SEM (cell line): Measurements from ENCODE around the gene SLC5A11.

DNA sequence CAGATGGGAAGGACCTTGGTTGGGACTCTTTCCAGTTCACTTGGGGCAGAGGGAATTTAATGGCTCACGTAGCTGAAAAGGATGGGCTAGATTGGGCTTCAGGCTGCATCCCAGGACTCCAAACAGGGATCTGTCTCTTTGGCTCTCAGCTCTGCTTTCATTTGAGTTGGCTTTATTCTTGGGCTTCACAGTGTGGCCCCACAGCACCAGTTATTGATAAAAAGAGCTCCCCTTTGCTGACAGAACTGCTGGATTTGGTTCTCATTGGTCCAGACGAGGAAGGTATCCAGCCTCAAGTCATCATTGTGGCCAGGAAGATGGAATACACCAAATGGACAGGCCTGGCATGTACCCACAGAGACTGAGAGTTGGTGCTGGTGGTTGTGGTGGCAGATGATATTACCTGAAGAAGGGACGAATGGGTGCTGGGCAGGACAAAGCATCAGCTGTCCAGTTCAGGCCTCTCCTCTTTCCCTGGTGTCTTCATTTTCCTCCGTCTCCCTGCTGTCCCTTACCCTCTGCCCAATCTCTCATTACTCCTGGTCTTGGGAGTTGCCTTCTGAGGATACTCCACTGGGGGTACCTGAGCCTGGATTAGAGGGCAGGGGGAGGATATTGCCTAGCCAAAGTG lies 9.4 kb upstream of the PLK1 start:
- PRO-cap = no peak

GRCh38 chr16:23689076-23689595 lies 10.4 kb downstream of the PLK1 start:
- PRO-cap = no peak

- PRO-cap = no peak
Measured at GRCh38 chr16:23764605-23765015, 9.8 kb downstream of the CHP2 start.

GRCh38 chr16:23836403-23837500 lies 969 bp downstream of the PRKCB start:
- PRO-cap = no peak

GRCh38 chr16:23840168-23840801 lies 4.5 kb downstream of the PRKCB start:
- PRO-cap = no peak

- PRO-cap = no peak
Measured at GRCh38 chr16:23859464-23859959, 23.7 kb downstream of the PRKCB start.

DNA sequence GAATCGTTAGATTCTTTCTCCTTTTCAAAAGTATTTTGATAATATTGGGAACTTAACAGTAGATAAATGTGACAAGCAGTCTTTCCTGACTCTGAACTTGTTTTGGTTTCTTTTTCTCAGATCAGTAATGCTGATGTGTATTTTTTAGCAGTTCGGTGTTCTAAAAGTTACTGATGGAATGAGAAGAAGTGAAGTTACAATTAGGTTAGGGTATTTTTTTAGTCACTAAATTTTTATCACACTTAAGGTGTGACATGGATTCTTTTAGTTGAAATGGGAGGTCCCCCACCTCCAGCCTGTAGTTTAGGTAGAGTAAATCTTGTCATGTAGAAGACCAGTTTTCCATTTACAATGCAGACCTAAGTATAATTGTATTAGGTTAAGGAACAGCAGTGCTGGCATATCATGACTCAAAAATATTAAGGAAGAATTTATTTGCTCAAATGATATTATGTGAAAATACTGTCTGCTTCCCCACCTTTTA lies 2.3 kb downstream of the RBBP6 start:
- PRO-cap = no peak

- PRO-cap = no peak
Measured at GRCh38 chr16:24736529-24737312, 7.3 kb downstream of the TNRC6A start.

DNA sequence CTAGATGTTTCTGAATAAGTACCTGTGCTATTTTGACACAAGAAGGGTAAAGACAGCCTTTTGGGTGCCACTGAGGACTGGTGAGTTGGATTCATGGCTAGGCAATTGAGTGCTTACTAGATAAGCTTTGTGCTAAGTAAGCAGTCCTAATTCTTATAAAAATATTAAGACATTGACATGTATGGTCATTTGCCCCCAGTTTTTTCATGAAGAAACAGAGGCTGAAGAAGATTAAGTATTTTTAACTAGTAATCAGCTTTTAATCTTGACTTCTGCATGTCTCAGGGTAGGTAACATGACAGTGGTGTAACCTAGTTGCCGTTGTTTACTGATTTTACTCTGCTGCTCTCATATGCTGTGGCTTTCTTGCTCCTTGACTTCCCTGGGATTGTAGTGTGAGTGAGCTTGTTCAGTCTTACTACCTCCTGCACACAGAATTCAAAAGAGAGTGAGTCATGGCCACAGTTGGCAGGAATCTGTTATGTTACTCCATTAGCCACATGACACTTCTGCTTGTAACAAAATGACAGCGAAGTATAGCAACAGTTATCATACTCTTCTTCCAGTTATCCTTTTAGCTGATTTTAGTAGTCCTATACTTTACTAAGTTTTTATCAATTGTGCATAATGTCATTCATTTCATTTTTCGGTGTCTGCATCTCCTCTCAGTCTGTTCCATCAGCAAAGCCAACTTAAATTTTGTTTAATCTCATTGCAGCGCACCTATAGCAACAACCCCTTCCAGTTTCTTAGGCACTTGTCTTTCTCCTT lies 18.7 kb downstream of the TNRC6A start:
- PRO-cap = no peak

DNA sequence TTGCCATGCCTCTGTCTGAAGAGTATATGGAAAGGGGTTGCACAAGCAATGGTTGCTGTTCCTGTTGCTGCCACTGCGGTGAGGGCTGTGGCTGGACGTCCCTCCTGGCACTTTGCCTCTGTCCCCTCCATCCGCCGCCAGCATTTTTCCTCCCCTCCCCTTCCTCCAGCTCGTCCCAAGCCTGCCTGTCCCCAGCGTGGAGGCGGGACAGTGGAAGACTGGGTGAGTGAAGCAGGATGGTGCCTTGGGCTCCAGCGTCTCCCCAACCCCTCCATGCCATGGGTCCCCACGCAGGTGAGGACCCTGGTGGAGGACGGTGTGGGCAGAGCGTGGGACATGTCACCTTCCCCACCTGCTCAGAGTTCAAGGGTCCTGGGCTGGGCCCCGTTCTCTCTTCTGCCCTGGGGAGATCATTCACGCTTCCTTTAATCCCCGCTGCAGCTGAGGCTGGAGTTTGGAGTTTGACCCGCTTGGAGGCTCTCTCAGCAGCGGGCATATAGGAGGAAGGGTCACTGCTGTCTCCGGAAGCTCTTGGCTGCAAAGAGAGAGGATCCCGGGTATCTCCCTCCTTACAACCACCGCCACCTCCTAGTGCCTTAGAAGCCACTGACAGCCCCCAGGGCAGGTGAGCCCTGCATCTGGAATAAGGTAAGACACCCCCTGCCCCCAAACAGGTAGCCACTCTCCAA lies at the start of gene SLC5A11:
TSS of gene SLC5A11 (plus strand) at position 173 of the 689 bp plus-strand sequence.
- PRO-cap = no peak

DNA sequence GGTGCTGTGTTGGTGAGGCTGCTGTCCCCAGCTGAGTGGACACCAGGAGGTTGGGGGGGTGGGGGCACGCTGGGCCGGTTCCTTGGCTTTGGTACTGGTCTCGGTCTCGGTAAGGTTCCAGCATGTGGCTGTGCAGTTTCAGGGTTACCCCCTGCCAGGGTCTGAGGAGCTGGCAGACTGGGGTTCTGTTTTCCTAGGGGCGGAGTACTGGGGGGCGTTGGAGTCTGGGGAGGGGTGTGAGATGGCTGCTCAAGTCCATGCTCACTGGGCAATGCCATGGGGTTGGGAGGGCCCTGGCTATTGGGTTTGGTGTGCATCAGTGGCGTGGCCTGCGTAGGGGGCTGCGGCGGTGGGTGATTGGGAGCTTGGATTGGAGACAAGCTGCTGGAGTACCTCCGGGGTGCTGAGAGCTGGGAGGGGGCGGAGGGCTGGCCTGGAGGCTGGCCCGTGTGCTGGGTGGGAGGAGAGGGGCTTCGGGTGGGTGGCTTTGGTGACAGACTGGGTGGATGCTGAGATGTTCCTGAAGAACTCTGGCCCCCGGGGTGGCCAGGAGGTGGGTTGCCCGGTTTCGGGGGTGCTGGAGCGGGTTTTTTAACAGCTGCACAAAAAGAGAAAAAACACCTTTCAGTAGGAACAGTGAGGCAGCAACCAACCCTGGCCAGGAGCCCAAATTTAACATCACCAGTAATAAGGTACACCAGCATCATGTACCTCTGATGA lies 84.2 kb downstream of the ARHGAP17 start:
- PRO-cap = no peak

GRCh38 chr16:24999205-24999780 lies 15.9 kb downstream of the ARHGAP17 start:
- PRO-cap = no peak

DNA sequence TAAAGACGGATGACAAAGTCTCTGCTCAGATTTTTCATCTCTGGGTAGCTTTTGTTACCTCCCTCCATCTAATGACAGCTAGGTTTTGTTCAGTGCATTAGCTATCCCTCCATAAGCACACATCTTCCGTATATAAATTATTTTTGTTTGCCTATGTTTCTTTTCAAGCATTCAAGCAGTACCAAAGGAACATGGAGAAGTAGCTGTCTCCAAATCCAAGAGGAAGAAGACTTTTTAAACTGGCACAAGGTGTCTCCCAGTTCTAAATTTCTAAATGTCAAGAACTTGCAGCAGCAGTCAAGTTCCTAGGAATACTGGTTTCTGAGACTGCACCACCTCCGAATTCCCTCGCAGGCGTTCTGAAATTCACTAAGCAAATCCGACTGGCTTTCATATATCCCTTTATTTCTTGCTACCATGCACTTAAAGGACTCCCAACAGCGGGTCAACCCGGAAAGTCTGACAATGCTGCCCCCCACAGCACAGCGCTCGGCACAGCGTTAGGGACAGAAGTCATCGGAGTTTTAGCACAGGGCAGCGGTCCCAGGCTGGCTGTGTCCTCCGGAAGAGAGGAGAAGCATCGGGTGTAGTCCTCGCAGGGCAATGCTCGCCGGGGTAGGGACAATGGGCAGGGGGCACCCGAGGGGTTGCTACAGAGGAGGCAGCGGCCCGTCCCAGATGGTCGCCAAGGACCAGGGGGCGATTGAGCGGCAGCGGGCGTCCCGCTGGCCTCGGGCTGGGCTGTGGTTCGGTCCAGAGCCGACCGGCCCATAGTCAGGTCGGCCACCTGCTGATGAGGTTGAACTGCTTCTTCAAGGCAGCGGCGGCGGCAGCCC lies 5.1 kb upstream of the LCMT1 start:
- PRO-cap = no peak

DNA sequence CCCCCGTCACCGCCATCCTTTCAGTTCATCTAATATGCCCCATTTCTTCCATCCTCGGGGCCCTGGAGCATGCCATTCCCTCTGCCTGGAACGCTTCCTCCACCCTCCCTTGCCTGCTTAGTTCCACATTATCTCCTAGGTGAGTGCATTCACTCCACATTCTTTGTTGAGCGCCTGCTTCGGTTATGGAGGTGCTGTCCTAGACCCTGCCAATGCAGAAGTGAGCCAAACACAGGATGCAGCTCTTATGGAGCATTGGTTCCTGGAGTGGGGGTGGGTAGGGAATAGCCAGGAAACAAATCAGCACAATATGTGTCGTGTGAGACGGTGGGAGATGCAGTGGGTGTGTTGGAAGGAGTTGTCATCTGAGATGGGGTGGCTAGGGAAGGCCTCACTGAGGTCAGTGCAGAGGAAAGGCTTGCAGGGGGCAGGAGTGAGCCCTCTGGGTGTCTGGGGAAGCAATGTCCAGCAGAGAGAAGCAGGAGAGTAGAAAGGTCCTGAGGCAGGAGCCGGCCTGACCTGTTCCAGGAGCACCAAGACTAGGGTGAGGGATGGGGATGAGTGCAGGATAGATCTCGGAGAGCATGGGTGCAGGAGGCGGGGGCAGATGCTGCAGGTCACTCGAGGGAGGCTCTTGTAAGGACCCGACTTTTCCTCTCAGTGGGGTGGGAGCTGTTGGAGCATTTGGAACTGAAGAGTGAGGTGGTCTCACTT lies 6.9 kb downstream of the LCMT1 start:
- PRO-cap = no peak

DNA sequence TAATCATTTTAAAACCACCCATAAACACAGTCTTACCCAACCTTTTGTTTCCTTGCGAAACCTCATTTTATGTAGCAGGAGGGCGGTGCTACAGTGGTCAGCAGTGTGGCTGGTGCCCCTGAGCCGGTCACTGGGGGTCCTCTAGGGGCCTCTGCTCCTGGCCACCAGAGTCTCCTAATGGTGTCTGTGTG lies 39.1 kb upstream of the AQP8 start:
- PRO-cap = no peak

- PRO-cap = no peak
Measured at GRCh38 chr16:27199748-27200286, 3.5 kb upstream of the KDM8 start.

DNA sequence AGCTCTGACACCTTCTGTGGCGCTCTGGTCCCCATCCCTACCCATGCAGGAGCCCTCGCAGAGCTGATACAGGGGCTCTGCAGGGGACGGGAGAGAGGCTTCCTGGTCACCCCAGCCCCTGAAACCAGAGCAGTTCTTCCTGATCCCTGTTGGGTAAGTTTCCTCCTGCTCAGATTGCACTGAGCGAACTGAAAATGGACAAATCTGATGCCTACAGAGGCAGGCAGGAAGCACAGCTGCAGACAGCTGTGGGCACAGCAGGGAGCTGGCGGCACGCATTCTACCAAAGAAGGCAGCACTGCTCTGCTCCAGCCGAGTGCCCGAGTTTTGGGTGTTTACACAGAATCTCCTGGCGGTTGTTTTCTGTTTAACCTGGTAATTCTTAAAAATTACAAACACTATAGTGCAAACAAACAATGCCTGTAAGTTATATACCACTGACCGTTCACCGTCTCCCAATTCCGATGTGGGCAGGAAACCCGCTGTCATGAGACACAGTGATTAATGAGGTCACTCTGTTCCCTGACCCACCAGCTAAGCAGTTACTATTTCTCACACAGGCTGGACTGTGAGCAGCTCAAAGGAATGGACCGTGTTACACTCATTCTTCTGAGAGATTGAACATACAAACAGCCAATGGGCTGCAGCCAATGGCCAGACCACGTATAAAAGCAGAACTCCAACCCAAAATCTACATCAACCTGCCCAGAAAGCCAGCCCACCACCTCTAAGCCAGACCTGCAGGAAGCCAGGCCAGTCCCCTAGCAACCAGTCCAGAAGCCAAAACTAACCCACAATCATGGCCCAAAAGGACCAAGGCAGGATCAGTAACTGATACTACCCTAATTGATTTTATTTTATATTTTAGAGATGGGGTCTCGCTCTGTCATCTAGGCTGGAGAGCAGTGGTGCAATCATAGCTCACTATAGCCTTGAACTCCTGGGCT lies 25.5 kb downstream of the NSMCE1 start:
- PRO-cap = bidirectional peak, plus-strand start at position 241 of the sequence, minus-strand start at position 190 of the sequence; bidirectional peak, plus-strand start at position 696 of the sequence, minus-strand start at position 570 of the sequence

- PRO-cap = unidirectional peak, plus-strand start at chr16:27327096
Measured at GRCh38 chr16:27326565-27327619, 13.1 kb downstream of the IL4R start.

- PRO-cap = no peak
Measured at GRCh38 chr16:27331958-27332642, 18.3 kb downstream of the IL4R start.

GRCh38 chr16:27353545-27354329 lies 40.0 kb downstream of the IL4R start:
- PRO-cap = no peak